LUHMES (cell line): ENCODE measurements around a stretch of chr11.

DNA sequence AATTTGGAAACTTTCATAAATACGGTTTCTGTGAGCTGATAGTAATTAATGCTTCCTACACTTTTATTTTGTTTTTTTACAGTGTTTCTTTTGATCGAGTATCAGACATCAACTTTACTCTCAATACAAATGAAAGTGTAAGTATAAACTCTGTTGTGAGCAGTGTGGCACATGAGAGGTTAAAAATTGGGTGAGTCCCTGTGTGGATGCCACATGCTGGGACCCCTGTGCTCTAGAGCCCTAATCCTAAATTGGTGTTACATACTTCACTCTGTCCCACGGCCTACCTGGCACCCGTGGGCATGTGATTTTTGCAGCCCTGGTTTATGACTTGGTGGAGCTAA is 93.8 kb upstream of the GAL start:
- PRO-cap = no peak

GRCh38 chr11:68812320-68812939 is 29.3 kb downstream of the CPT1A start:
- PRO-cap = no peak

GRCh38 chr11:68837841-68838925 is 3.5 kb downstream of the CPT1A start:
- PRO-cap = no peak

GRCh38 chr11:68962946-68963298 is 17.9 kb downstream of the MRGPRD start:
- PRO-cap = no peak

DNA sequence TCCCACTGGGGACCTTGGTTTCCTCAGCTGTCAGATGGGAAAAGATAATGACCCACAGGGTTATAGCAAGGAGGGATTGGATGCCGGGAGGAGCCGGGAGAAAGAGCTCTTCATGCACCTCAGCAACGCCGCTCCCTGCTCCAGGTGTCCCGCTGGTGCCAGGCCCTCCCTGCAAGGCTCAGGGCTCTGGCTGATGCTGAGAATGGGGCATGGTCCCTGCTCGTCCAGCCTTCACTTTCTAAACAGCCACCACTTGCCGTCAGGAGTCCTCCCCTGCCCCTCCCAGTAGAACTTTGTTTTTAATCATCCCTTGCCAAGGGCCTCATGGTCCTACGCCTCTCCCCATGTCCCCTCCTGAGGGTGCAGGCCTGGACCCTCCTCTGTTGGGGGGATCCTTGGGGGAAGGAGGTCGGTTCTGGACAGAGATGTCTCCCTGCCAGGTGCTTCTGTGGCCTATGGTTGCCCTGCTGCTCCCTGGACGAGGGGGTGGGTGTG is 2.2 kb upstream of the MRGPRF start:
- PRO-cap = no peak

- PRO-cap = no peak
Observed at GRCh38 chr11:69035974-69036311, 12.8 kb upstream of the TPCN2 start.

GRCh38 chr11:69050641-69051493 is 2.1 kb downstream of the TPCN2 start:
- PRO-cap = no peak

DNA sequence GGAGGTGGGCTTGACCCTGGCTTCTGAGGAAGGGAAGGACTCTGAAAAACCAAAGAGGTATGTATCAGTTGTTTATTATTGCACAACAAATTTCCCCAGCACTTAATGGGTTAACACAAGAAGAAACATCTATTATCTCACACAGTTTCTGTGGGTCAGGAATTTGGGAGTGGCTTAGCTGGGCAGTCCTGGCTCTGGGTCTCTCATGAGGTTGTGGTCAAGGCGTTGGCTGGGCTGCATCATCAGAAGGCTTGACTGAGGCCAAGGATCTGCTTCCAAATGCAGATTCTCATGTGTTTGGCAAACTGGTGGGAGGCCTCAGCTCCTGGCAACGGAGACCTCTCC is 17.5 kb upstream of the SMIM38 start:
- PRO-cap = no peak

DNA sequence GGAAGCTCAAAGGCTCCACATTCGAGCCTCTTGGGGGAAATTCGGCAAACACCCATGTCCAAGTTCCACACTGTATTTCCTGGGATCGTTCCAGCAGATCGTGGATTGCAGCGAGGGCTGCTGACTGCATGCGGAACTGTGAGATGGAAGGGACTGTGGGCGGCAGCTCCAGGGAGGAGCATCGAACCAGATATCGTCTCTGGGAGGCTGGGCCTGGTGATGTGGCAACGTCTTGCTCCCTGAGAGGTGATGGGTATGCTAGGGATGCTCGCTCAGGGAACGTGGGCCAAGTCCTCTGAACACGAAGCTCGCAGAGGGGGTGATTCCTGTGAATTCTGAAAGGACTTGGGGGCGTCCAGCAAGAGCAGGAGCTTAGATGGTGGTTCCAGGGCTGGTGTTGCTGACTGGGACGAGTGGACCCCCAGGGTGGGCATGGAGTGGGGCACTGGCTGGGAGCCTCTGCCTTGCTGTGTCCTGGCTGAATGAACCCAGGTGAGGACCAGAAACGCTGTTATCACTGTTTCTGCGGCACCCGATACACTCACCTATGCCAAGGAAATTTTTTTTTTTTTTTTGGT is 3.2 kb downstream of the SMIM38 start:
- PRO-cap = no peak

GRCh38 chr11:69321992-69322575 is 28.1 kb downstream of the MYEOV start:
- PRO-cap = no peak

- PRO-cap = no peak
Observed at GRCh38 chr11:69394202-69394900, 100.4 kb downstream of the MYEOV start.

GRCh38 chr11:69419372-69420035 is 125.5 kb downstream of the MYEOV start:
- PRO-cap = no peak

- PRO-cap = no peak
Observed at GRCh38 chr11:69496838-69497753, 143.9 kb upstream of the CCND1 start.

GRCh38 chr11:69530680-69531650 is 110.0 kb upstream of the CCND1 start:
- PRO-cap = no peak

DNA sequence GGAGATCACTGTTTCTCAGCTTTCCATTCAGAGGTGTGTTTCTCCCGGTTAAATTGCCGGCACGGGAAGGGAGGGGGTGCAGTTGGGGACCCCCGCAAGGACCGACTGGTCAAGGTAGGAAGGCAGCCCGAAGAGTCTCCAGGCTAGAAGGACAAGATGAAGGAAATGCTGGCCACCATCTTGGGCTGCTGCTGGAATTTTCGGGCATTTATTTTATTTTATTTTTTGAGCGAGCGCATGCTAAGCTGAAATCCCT is 813 bp upstream of the CCND1 start:
- PRO-cap = no peak

- PRO-cap = no peak
Observed at GRCh38 chr11:69670042-69670602, 5.0 kb downstream of the LTO1 start.

DNA sequence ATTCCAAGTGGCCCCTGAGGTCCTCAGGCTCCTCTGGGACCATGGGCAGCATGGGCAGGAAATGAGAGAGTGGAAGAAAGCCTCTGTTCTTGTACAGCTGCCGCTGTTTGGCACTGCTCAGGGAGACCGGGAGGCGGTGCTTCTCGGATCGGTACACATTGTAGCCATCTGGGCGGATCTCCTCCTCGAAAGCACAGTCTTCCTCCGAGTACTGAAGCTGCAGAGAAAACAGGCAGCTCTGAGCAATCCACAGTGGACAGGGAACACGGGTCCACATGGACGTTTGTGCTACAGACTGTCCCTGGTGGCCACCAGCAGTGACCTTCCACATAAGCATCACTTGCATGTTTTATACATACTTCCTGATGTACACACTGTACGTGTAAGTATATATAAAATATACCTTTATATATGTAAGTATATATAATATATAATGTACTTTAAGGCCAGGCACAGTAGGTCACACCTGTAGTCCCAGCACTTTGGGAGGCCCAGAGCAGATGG is 4.4 kb downstream of the FGF19 start:
- PRO-cap = bidirectional peak, plus-strand start at position 193 of the sequence, minus-strand start at position 116 of the sequence

GRCh38 chr11:69859297-69859821 is 40.1 kb upstream of the FGF3 start:
- PRO-cap = no peak

GRCh38 chr11:69943523-69943965 is 124.3 kb upstream of the FGF3 start:
- PRO-cap = no peak

GRCh38 chr11:69970128-69970819 is 107.8 kb upstream of the ANO1 start:
- PRO-cap = no peak